GM19239 (cell line): Measurements from ENCODE around the genes PRTFDC1, GPR158 and ACBD5.

DNA sequence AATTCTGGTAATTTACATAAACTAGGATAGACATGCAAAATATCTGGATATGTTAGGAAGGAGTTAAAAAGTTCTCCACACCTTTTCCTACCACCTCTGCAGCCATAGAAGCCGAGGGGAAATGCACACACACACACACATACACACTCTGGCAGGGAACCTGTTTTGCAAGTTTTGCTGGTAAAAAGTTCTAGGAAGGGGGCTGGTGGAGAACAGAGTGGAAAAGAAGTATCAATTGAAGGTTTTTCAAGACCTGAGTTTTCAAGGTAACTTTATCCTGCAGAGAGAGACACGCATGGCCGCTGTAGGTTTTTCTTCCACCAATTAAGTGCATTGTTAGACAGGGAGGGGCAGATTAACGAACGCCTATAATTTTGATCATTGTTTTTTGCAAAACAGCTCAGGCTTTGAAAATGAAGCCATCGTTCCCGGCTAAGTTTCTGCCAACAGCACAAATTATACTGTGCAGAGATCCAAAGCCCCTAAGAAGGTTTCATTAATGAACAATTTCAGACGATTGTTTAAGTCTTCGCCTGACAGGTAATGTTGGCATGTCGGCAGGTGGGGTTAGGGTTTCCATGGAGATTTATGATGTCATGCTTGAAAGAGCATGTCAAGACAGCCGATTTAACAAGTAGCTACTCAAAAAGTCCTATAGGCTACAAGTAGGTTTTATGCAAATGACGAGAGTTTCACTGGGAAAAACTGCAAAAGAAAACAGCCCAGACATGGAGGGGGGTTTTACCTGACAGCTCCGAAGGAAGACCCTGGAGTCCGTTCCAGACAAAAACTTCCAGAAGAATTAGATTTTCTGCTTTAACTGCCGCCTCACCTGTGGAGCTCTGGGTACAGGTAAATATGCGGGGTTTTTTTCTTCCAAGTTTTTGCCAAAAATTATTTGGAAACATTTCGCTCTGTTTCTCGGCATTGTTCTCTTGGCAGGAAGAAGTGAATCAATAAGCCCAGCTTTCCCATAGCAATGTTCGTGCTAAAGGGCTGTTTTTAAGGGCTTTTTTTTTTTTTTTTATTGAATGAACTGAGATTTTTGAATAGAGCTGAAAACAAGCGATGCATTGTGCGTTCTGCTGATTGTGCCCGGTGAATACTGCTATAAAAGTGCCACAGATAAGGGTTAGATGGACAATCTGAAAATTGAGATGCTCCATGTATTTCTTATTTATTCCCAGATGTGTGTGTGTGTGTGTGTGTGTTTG is 30.0 kb downstream of the KIAA1217 start:
- RRBS: no CpG with 5 or more reads among the region's 22 CpGs

GRCh38 chr10:24304388-24305170 is 95.6 kb downstream of the KIAA1217 start:
- RRBS: no CpG with 5 or more reads among the region's 5 CpGs

DNA sequence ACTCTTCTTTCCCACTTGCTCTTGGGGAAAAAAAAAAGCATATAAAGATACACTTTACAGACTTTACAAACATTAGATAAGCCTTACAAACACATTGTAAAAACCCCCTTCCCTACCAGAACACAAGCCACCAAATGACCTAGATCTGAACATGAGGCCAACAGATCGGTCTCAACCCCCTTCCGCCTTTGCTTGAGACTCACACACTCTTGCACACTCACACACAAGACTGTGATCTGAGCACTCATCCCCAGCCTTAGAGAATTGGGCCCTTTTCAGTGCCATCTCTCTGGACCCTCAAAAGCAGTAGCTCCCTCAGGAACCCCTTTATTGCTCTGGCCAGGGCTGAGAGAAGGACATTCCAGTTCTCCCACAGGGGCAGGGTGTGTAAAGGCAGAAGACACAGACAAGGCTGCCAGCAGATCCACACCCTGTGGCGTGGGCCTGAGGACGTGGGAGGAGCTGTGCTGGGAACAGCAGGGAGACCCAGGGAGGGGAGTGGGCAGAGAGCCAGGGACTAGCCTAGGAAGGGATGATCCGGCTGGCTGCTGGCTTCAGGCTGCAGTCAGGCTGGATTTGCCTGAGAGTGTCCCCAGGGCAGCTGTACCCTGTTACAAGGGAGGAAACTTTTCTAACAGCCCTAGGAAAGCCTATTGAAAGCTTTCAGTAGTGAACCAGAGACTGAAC is 206.7 kb downstream of the KIAA1217 start:
- RRBS: no CpG with 5 or more reads among the region's 5 CpGs

DNA sequence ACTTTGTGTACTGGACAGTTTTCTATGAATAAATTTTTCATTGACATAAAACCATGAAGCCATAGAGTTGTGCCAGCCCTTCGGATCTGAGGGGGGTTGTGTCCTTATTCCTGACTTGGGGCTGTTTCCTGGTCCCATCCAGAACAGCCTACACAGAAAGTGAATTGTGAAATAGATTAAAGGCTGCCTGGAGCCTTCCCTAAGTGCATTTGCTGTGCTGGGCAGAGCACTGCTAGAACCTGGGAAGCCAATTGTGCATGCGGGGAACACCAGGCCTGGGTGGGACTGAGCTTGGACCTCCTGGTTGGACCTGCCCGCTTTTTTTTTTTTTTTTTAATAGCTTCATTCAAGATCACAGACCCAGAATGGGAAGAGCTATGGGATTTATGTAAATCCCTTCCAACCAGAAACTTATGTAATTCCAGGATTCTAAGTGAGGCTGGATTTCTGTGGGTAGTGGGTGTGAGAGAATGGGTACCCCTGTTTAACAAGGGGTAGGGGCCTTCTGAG is 238.9 kb downstream of the ARHGAP21 start:
- RRBS: no CpG with 5 or more reads among the region's 3 CpGs

- RRBS: no CpG with 5 or more reads among the region's 18 CpGs
Measured at GRCh38 chr10:24585292-24585772, 138.4 kb downstream of the ARHGAP21 start.

DNA sequence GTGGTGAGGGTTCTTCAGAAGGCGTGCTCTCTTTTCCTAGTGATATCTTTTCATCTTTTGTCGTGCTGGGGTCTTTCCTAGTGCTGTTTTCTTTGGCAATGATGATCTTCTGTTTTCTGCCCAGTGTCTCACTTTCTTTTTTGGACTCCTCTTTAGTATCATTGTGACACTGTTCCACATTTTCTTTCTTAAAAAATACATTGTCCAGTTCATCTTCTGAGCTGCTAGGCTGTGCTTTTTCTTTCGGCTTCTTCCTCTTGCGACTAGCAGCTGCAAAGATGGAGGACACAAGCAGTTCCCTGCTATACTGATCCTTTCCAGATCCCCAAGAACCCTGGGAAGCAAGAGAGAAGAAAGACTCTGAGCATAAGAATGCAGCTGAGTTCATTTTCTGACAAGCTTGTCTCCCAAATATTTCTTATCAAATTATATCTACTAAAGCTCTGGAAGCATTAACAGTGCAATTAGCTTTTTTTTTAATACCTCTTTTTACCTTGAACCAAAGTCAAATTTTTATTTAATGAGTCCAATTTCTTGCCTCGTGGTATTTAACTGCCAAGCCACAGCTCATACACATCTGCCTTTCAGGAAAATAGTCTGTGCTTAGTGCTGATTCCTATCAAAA is 137.8 kb downstream of the ARHGAP21 start:
- RRBS: no CpG with 5 or more reads among the region's 5 CpGs

GRCh38 chr10:24722429-24722496 is 1.4 kb downstream of the ARHGAP21 start:
- RRBS: no CpG with 5 or more reads among the region's 3 CpGs

- RRBS: no CpG with 5 or more reads among the region's 2 CpGs
Measured at GRCh38 chr10:24902207-24902654, 50.2 kb downstream of the PRTFDC1 start.

DNA sequence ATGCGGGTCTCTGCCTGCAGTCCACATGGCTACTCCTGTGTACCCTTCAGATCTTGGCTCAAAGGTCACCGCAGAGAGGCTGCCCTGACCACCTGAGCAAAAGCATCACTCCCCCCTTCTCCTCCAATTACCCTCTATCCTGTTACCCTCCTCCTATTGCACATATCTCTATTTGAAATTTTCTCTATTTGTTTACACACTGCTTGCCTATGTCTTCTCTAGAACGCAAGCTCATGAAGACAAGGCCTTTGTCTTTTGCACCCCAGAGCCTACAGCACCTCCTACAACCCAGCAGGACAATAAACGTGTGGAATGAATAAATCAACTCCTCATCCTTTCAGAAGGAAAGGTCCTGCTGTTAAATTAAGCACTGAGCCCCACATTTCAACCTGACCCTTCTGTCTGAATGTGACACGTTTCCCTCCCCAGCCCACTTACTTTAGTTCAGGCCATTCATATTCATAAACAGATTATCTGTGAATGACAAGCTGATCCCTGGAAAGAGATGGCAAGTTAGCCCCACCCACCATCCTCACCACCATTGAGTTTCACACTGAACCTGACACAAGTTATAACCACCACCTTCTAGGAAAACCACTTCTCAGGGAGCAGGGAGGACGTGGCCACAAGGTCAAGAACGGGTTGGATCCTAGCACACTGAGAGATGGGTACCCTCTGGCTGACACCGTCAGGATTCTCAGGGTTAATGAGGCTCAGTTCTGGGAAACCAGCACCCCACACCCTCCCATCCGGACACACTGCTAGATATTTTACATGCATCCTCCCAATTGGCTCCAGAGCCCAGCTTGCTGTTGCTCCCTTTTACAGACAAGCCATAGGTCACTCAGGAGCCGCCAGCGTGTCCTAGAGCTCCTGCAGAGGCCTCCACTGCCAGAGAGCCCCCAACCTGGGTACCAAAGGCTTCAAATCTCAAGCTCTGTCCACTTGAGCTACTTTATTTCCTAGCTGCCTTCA is 1.0 kb downstream of the PRTFDC1 start:
- RRBS: no CpG with 5 or more reads among the region's 11 CpGs

- RRBS: 6% methylated on average over 13 of the region's 54 CpGs
Measured at GRCh38 chr10:24952088-24952691, at the start of gene PRTFDC1. Gene PRTFDC1, minus strand, starts transcription at chr10:24952606.

DNA sequence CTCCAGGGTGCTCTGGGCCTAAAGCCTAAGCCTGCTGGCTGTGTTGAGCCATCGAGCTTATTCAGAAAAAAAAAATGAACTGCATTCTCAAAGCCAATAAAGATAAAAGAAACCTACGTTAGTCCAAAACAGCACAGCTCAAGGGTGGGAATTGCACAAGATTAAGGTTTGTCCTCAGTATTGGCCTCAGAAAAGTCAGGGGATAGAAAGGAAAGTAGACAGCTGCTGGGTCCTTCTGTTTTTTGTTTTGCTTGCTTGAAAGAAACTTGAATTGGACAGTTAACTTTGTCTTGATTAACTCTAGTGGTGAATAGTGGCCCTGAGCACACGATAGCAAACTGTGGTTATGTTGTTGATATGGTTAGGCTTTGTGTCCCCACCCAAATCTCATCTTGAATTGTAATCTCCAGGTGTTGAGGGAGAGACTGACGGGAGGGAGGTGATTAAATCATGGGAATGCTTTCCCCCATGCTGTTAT is 22.7 kb upstream of the PRTFDC1 start:
- RRBS: no CpG with 5 or more reads among the region's 4 CpGs

DNA sequence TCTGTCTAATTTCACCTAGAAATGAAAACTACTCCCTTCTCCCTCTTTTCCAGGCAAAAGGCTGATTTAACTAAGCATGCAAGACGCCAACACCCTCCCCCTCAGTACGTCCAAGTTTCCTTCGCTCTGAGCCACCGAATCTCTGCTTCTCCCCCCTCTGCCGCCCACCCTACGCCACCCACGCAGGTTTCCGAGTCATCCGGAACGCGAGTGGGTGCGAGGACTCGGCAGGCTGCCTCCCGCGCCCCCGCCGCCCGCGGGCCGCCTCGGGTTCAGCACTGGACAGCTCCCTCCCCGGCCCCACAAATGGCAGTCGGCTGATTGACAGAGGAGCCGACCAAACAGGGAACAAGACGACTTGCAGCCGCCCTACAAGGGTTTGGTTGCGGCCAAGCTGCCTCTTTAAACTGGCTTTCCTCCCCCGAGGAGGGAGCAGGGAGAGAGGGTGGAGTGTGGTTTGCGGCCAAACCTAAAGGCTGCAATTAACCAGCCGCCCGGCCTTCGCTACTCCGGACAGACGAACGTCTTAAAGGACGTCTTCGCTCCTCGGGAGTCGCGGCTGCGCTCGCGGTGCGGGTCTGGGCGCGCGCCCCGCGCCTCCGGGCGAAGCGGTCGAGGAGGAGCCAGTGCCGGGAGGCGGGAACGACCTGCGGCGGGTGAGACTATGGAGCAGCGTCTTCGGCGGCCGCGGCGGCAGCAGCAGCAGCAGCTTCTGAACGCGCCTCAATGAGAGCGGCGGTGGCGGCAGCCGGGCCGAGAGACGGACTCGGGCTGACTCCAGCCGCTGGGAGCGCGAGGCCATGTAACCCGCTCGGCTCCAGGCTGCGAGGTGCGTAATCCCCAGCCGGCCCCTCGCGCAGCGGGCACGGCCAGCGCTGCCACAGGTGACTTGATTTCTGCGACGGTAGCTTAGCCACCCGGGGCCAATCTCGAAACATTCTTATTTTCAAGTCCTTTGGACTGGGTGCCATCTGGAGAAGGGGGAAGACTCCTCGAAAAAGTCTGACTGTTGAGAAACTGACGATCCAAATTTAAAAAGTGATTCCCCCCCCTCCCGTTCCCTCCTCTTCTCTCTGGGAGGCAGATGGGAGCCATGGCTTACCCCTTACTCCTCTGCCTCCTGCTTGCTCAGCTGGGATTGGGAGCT is at the start of gene GPR158:
TSS of gene GPR158 (plus strand) at position 665 of the 1,147 bp plus-strand sequence.
- RRBS: 12% methylated on average over 39 of the region's 93 CpGs

- RRBS: no CpG with 5 or more reads among the region's 19 CpGs
Measured at GRCh38 chr10:25253076-25253427, 78.3 kb downstream of the GPR158 start.

- RRBS: no CpG with 5 or more reads among the region's 8 CpGs
Measured at GRCh38 chr10:26487460-26487996, 49.4 kb downstream of the APBB1IP start.

GRCh38 chr10:26566852-26567401 is 128.8 kb downstream of the APBB1IP start:
- RRBS: 96% methylated on average over 5 of the region's 58 CpGs

DNA sequence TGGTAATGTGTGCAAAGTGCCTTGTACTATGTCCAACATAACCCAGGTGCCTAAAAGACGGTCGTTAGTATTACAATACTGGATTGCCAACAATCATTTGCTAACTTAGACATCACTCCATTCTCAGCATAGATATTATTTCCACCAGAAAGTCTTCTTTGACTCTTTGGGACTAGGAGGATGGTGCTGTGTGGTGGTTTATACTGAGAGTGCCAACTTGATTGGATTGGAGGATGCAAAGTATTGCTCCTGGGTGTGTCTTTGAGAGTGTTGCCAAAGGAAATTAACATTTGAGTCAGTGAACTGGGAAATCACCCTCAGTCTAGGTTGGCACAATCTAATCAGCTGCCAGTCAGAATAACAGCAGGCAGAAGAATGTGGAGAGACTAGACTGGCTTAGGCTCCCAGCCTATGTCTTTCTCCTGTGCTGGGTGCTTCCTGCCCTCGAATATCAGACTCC is 85.1 kb upstream of the PDSS1 start:
- RRBS: no CpG with 5 or more reads among the region's 3 CpGs

- RRBS: no CpG with 5 or more reads among the region's 18 CpGs
Measured at GRCh38 chr10:27153771-27154185, 406 bp downstream of the YME1L1 start.

- RRBS: 2% methylated on average over 28 of the region's 60 CpGs
Measured at GRCh38 chr10:27240153-27240967, at the start of gene ACBD5. Gene ACBD5, minus strand, starts transcription at chr10:27240797.

GRCh38 chr10:27505176-27505406 is 987 bp downstream of the RAB18 start:
- RRBS: no CpG with 5 or more reads among the region's 2 CpGs

GRCh38 chr10:27982894-27983386 is 15.9 kb downstream of the ODAD2 start:
- RRBS: no CpG with 5 or more reads among the region's 6 CpGs